ENCODE measurements around the genes GADL1 and CMTM7.

DNA sequence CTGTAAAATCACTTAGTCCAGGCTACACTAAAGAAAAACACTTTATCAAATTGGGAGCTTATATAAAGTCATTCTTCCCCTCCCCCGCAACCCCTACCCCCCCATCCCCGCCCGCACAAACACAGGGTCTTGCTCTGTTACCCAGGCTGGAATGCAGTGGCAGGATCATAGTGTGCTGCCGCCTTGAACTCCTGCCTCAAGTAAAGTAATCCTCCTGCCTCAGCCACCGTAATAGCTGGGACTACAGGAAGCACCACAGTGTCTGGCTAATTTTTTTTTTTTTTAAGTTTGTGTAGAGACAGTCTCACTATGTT lies 60.1 kb downstream of the TGFBR2 start:
- RAMPAGE, long total RNA, result no peak
- RRBS, result no CpG with 5 or more reads among the region's 5 CpGs
PRO-cap:
- standard, result no peak
- CoPRO, capped RNA only, 2 experiments, result no peak in any of the 2 experiments
- CoPRO, capped and uncapped RNA, 2 experiments, result no peak in any of the 2 experiments
- CoPRO, uncapped RNA only, 2 experiments, result no peak in any of the 2 experiments
CAGE:
- cytosol, long polyA plus RNA, result no peak
- long polyA plus RNA, result no peak
- nucleolus, long total RNA, result no peak
- nucleus, long polyA plus RNA, result no peak

DNA sequence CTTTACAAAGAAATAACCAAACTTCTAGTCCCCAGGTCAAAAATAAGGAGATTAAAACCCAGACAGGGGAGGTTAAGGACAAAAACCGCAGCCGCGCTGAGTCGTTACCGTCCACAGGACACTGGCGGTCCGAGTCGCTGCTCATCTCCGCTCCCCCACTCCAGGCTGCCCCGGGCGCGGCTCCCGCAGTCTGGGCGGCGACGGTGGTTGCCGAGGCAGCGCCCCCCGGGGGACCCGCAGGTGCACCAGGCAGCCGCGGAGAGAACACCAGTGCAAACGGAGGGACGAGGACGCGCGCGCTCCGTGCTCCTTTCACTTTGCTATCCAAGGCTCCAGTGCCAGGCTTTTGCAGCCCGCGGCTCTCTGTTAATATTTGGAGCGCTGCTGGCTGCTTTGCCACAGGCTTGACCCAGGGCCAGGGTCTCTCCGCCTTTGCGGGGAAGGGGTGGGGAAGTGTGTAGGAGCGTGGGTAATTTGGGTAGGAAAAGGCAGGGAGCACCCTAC lies at the start of gene GADL1:
TSS of gene GADL1 (minus strand) at position 192 of the 504 bp plus-strand sequence.
- RAMPAGE, long total RNA, result no peak
- RRBS, result 3% methylated on average over 10 of the region's 35 CpGs
PRO-cap:
- standard, result no peak
- CoPRO, capped RNA only, 2 experiments, result no peak in any of the 2 experiments
- CoPRO, capped and uncapped RNA, 2 experiments, result no peak in any of the 2 experiments
- CoPRO, uncapped RNA only, 2 experiments, result no peak in any of the 2 experiments
CAGE:
- cytosol, long polyA plus RNA, result no peak
- long polyA plus RNA, result no peak
- nucleolus, long total RNA, result no peak
- nucleus, long polyA plus RNA, result no peak

DNA sequence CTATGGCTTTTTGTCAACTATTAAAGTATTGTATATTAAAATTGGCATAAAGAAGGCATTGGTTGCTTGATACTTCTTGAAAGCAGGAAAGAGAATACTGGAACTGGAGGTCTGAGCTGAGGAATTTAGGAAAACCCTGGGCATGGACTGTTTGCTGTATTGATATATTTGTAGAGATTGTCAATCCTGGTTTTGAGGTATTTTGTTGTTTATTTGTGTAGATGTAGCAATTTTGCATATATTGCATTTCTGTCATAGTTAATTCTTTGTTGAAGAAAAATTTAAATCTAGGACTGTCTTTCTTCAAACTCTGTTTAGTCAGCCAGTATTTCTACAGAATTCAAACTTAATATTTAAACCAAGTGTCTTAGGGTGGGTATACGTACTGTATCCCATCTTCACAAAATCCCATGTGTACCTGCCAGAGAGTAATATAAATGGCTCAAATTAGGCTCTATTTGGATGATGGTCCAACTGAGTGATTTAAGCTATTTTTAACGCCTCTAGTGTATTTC lies 9.5 kb downstream of the STT3B start:
- RAMPAGE, long total RNA, result no peak
- RRBS, result no CpG with 5 or more reads among the region's 2 CpGs
PRO-cap:
- standard, result no peak
- CoPRO, capped RNA only, 2 experiments, result no peak in any of the 2 experiments
- CoPRO, capped and uncapped RNA, 2 experiments, result no peak in any of the 2 experiments
- CoPRO, uncapped RNA only, 2 experiments, result peak in 1 of 2 experiments; most common plus-strand start position 284 of the sequence (in 1)
CAGE:
- cytosol, long polyA plus RNA, result no peak
- long polyA plus RNA, result no peak
- nucleolus, long total RNA, result no peak
- nucleus, long polyA plus RNA, result no peak

- RAMPAGE, long total RNA, result no peak
- RRBS, result no CpG with 5 or more reads among the region's 3 CpGs
PRO-cap:
- standard, result no peak
- CoPRO, capped RNA only, 2 experiments, result no peak in any of the 2 experiments
- CoPRO, capped and uncapped RNA, 2 experiments, result no peak in any of the 2 experiments
- CoPRO, uncapped RNA only, 2 experiments, result no peak in any of the 2 experiments
CAGE:
- cytosol, long polyA plus RNA, result no peak
- long polyA plus RNA, result no peak
- nucleolus, long total RNA, result no peak
- nucleus, long polyA plus RNA, result no peak
These were observed 43.6 kb downstream of the STT3B start for GRCh38 chr3:31576217-31576918.

DNA sequence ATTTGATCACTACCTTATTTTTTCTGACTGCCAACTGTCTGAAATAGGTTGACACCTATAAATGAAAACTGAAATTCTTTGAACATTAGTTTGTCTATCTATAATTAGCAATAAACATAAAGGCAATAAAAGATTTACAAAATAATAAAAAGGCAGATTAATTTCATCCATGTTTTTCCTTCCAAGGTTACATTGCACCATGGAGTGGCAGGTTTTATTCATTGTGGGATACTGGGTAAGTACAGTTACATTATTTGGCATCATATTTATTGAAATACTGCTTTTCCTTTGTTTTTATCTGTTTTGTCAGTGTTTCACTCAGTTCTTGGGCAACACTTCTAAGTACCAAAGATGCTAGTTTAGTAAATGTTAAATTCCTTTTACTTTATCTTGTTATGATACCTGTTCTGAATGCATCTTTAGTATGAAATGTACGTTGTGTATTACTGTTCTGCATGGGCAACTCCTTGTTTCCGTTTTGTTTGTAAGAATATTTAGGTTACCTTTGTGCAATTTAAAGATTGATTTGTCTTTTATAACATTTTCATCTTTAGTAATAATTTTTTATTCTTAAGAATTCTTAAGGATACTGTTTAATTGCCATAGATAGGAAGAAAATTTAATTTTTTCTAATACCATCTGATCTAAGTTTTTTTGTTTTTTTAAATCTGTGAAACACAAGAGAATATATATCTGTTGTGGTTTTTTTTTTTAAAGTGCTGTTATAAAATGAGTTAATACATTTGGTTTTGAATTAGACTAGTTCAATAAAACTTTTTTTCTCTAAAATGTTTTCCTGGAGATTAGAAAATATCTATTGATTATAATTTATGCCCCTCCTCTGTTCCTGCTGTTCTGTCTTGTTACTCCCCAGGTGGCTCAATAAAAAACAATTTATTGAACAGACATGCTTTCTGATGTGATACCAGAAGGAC lies 85.3 kb downstream of the STT3B start:
- RAMPAGE, long total RNA, result no peak
- RRBS, result no CpG with 5 or more reads among the region's 2 CpGs
PRO-cap:
- standard, result no peak
- CoPRO, capped RNA only, 2 experiments, result no peak in any of the 2 experiments
- CoPRO, capped and uncapped RNA, 2 experiments, result no peak in any of the 2 experiments
- CoPRO, uncapped RNA only, 2 experiments, result no peak in any of the 2 experiments
CAGE:
- cytosol, long polyA plus RNA, result no peak
- long polyA plus RNA, result no peak
- nucleolus, long total RNA, result no peak
- nucleus, long polyA plus RNA, result no peak

GRCh38 chr3:31624721-31625197 lies 92.0 kb downstream of the STT3B start:
- RAMPAGE, long total RNA, result no peak
- RRBS, result no CpG with 5 or more reads among the region's 2 CpGs
PRO-cap:
- standard, result no peak
- CoPRO, capped RNA only, 2 experiments, result no peak in any of the 2 experiments
- CoPRO, capped and uncapped RNA, 2 experiments, result no peak in any of the 2 experiments
- CoPRO, uncapped RNA only, 2 experiments, result peak in 1 of 2 experiments; most common plus-strand start chr3:31624979 (in 1)
CAGE:
- cytosol, long polyA plus RNA, result no peak
- long polyA plus RNA, result no peak
- nucleolus, long total RNA, result no peak
- nucleus, long polyA plus RNA, result no peak

DNA sequence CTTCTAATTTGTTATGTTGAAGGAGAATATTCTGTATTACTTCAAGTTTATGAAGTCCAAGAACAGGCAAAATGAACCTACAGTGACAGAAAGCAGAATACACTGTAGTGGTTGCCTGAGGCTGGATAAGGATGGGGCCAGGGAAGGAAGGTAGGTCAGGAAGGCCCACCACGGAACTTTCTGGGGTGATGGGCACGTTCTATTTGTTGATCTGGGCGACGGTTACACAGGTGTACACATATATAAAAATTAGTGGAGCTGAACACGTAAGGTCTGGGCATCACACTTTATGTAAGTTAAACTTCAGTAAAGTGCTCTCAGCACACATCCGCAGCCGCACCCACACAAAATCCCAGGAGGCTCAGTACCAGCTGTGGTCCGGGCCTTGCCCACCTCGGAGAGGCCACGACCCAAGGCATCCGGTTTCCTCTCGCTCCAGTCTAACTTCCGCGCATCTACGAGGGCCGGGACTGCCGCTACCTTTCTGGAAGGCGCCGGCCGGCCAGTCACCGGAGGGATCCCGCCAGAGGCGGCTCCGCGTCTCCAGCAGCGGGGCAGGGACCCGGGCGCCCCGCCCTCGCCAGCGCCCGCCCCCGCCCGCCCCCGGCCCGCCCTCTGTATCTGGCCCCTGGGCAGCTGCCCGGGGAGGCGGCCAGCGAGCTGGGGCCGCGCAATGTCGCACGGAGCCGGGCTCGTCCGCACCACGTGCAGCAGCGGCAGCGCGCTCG lies at the start of gene CMTM7:
TSS of gene CMTM7 (plus strand) at position 620 of the 728 bp plus-strand sequence.
- RAMPAGE, long total RNA, result no peak
- RRBS, result 11% methylated on average over 35 of the region's 51 CpGs
PRO-cap:
- standard, result bidirectional peak, plus-strand start at position 646 of the sequence, minus-strand start at position 522 of the sequence
- CoPRO, capped RNA only, 2 experiments, result peak in 2 of 2 experiments; most common plus-strand start position 646 of the sequence (in 2); most common minus-strand start position 508 of the sequence (in 1)
- CoPRO, capped and uncapped RNA, 2 experiments, result peak in 1 of 2 experiments; most common plus-strand start position 620 of the sequence (in 1); most common minus-strand start position 486 of the sequence (in 1)
- CoPRO, uncapped RNA only, 2 experiments, result no peak in any of the 2 experiments
CAGE:
- cytosol, long polyA plus RNA, result no peak
- long polyA plus RNA, result no peak
- nucleolus, long total RNA, result no peak
- nucleus, long polyA plus RNA, result no peak

DNA sequence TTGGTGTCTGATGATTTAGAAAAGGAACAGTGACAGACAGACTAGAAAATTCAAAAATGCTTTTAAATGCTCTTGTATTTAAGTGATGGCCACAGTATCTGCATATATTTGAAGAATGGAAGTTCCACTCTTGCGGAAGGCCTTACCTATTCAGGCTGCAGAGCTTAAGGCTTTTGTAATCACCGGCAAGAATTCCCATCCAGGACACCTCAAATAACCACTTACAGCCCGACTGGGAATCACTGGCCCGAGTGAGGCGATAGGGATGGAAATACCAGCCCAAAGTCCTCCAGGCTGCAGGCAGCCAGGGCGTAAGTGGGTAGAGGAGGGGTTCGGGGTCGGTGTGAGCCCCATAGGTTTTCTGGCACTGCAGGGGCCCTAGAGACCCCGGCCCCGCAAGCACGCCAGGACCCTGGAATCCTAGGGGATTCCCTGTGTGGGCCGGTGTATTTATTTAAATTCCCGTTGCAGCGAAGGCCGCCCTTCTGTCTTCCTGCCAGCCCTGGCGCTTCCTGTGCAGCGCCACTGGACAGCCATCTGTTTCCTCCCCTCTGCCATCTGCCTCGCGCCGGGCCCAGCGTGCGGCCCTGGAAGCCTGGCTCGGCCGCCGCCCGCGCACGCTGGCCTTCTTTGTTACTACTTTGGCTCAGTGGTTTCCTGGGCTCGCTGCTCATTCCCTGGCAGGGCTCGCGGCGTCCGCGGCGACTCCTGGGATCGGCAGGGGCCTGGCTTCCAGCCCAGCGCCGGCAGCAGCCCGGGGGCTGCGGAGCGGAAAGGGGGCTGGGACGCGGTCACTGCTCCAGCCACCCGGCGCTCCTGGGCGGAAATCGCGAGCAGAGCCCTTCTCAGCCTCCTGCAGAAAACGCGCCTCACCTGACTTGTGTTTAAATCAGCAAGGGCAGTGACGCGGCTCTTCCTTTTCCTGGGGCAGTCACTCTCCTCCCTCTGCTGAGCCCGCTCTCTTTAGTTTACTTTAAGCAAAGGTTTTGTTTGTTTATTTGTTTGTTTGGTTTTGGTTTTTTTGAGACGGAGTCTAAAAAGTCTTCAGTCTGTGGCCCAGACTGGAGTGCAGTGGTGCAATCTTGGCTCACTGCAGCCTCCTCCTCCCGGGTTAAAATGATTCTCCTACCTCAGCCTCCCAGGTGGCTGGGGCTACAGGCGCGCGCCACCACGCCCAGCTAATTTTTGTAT lies 9.8 kb downstream of the CMTM7 start:
- RAMPAGE, long total RNA, result no peak
- RRBS, result 36% methylated on average over 10 of the region's 59 CpGs
PRO-cap:
- standard, result no peak
- CoPRO, capped RNA only, 2 experiments, result no peak in any of the 2 experiments
- CoPRO, capped and uncapped RNA, 2 experiments, result no peak in any of the 2 experiments
- CoPRO, uncapped RNA only, 2 experiments, result no peak in any of the 2 experiments
CAGE:
- cytosol, long polyA plus RNA, result no peak
- long polyA plus RNA, result no peak
- nucleolus, long total RNA, result no peak
- nucleus, long polyA plus RNA, result no peak

DNA sequence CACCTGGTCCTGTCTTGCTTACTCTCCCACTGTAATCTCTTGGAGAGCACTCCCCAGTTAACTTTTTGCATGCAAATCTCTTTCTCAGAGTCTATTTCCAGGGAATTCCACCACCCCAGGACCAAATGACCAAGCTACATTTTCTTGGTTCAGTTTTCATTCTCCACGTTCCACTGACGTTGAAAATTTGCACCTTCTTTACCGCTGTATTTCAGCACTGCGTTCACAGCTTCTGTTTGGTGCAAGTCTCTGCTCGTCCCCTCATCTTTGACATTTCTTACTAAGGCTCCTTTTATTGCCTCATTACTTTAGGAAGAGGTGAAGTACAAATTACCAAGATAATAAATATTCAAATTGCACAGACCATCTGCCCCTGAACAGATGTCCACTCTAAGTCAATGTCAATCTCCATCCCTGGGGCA lies 22.5 kb downstream of the CMTM7 start:
- RAMPAGE, long total RNA, result no peak
- RRBS, result no CpG with 5 or more reads among the region's 5 CpGs
PRO-cap:
- standard, result no peak
- CoPRO, capped RNA only, 2 experiments, result no peak in any of the 2 experiments
- CoPRO, capped and uncapped RNA, 2 experiments, result no peak in any of the 2 experiments
- CoPRO, uncapped RNA only, 2 experiments, result no peak in any of the 2 experiments
CAGE:
- cytosol, long polyA plus RNA, result no peak
- long polyA plus RNA, result no peak
- nucleolus, long total RNA, result no peak
- nucleus, long polyA plus RNA, result no peak

- RAMPAGE, long total RNA, result no peak
- RRBS, result no CpG with 5 or more reads among the region's 12 CpGs
PRO-cap:
- standard, result no peak
- CoPRO, capped RNA only, 2 experiments, result no peak in any of the 2 experiments
- CoPRO, capped and uncapped RNA, 2 experiments, result no peak in any of the 2 experiments
- CoPRO, uncapped RNA only, 2 experiments, result no peak in any of the 2 experiments
CAGE:
- cytosol, long polyA plus RNA, result no peak
- long polyA plus RNA, result no peak
- nucleolus, long total RNA, result no peak
- nucleus, long polyA plus RNA, result no peak
These were observed 32.5 kb downstream of the CMTM7 start for GRCh38 chr3:32424072-32424717.

GRCh38 chr3:32424782-32425237 lies 33.2 kb downstream of the CMTM7 start:
- RAMPAGE, long total RNA, result no peak
- RRBS, result no CpG with 5 or more reads among the region's 5 CpGs
PRO-cap:
- standard, result no peak
- CoPRO, capped RNA only, 2 experiments, result no peak in any of the 2 experiments
- CoPRO, capped and uncapped RNA, 2 experiments, result no peak in any of the 2 experiments
- CoPRO, uncapped RNA only, 2 experiments, result no peak in any of the 2 experiments
CAGE:
- cytosol, long polyA plus RNA, result no peak
- long polyA plus RNA, result no peak
- nucleolus, long total RNA, result no peak
- nucleus, long polyA plus RNA, result no peak

DNA sequence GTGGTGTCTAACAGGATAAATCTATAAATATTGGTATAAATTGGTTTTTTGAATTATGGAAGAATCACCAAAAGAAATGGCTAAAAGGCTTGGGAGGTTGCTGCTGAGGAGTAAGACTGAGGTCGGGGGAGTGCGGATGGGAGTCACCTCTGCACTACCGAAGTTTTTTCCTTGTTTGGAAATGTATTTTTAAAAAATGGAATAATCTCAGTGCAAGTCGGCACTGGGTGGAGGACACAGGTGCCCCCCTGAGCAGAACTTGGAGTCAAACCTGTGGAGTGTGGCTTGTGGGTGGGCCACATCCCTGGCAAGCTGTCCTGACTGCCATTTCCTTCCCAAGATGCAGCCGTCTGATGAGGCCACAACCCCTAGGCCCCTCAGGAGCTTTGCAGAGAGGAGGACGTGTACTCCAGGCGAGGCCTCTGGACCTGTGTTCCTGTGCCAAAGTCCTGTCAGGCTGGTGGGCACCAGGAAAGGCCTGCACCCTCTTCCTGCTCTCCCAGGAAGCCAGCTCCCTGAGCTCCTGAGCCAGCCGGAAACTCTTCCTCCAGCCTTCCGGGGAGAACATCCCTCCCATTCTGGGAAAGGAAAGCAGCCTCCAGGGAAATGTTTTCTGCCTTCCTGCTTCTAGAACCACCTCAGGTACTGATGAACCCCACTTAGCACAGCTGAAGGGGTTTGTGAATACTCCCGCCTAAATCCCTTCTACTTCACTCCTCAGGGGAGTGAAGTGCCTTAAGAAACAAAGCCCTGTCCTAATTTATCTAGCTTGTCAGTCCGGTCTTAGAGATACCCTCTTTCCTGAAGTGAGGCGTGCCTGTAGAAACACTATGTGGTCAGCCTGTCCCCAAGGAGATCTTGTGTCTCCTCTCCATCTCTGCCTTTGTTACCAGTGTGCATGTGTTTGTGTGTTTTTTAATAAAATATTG lies 48.5 kb downstream of the CMTM6 start:
- RAMPAGE, long total RNA, result no peak
- RRBS, result no CpG with 5 or more reads among the region's 12 CpGs
PRO-cap:
- standard, result no peak
- CoPRO, capped RNA only, 2 experiments, result no peak in any of the 2 experiments
- CoPRO, capped and uncapped RNA, 2 experiments, result no peak in any of the 2 experiments
- CoPRO, uncapped RNA only, 2 experiments, result no peak in any of the 2 experiments
CAGE:
- cytosol, long polyA plus RNA, result no peak
- long polyA plus RNA, result no peak
- nucleolus, long total RNA, result no peak
- nucleus, long polyA plus RNA, result no peak

GRCh38 chr3:32467594-32468322 lies 34.9 kb downstream of the CMTM6 start:
- RAMPAGE, long total RNA, result no peak
- RRBS, result 55% methylated on average over 6 of the region's 39 CpGs
PRO-cap:
- standard, result no peak
- CoPRO, capped RNA only, 2 experiments, result no peak in any of the 2 experiments
- CoPRO, capped and uncapped RNA, 2 experiments, result no peak in any of the 2 experiments
- CoPRO, uncapped RNA only, 2 experiments, result peak in 1 of 2 experiments; most common minus-strand start chr3:32468096 (in 1)
CAGE:
- cytosol, long polyA plus RNA, result no peak
- long polyA plus RNA, result no peak
- nucleolus, long total RNA, result no peak
- nucleus, long polyA plus RNA, result no peak

GRCh38 chr3:32484306-32485034 lies 18.2 kb downstream of the CMTM6 start:
- RAMPAGE, long total RNA, result no peak
- RRBS, result no CpG with 5 or more reads among the region's 8 CpGs
PRO-cap:
- standard, result no peak
- CoPRO, capped RNA only, 2 experiments, result no peak in any of the 2 experiments
- CoPRO, capped and uncapped RNA, 2 experiments, result no peak in any of the 2 experiments
- CoPRO, uncapped RNA only, 2 experiments, result peak in 1 of 2 experiments; most common minus-strand start chr3:32484731 (in 1)
CAGE:
- cytosol, long polyA plus RNA, result no peak
- long polyA plus RNA, result no peak
- nucleolus, long total RNA, result no peak
- nucleus, long polyA plus RNA, result no peak

DNA sequence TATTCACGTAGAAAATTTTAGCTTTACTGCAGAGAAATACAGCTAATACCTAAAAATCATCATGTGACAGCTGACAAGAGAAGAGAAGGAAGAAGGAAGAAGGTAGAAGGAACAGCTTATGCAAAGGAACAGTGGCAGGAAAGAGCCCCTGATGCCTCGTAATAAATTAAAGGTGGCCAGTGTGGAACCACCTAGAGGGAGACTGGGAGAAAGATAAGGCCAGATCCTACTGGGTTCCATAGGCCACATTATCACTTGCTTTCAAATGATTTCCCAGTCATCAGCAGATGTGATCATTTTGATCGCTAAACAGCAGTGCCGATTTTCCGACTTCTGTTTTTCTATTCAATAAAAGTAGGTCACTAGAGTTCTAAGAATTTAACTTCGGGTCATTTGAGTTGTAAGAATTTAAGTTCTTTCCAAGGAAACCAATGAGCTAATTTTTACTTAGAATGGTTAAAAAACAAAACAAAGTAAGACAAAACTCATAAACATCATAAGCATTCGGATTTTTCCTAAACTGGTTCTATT lies 1.3 kb downstream of the CMTM6 start:
- RAMPAGE, long total RNA, result no peak
- RRBS, result no CpG with 5 or more reads among the region's 7 CpGs
PRO-cap:
- standard, result no peak
- CoPRO, capped RNA only, 2 experiments, result no peak in any of the 2 experiments
- CoPRO, capped and uncapped RNA, 2 experiments, result no peak in any of the 2 experiments
- CoPRO, uncapped RNA only, 2 experiments, result no peak in any of the 2 experiments
CAGE:
- cytosol, long polyA plus RNA, result no peak
- long polyA plus RNA, result no peak
- nucleolus, long total RNA, result no peak
- nucleus, long polyA plus RNA, result no peak

GRCh38 chr3:32821129-32821530 lies 3.3 kb downstream of the TRIM71 start:
- RAMPAGE, long total RNA, result no peak
- RRBS, result no CpG with 5 or more reads among the region's 4 CpGs
PRO-cap:
- standard, result no peak
- CoPRO, capped RNA only, 2 experiments, result no peak in any of the 2 experiments
- CoPRO, capped and uncapped RNA, 2 experiments, result no peak in any of the 2 experiments
- CoPRO, uncapped RNA only, 2 experiments, result no peak in any of the 2 experiments
CAGE:
- cytosol, long polyA plus RNA, result no peak
- long polyA plus RNA, result no peak
- nucleolus, long total RNA, result no peak
- nucleus, long polyA plus RNA, result no peak

DNA sequence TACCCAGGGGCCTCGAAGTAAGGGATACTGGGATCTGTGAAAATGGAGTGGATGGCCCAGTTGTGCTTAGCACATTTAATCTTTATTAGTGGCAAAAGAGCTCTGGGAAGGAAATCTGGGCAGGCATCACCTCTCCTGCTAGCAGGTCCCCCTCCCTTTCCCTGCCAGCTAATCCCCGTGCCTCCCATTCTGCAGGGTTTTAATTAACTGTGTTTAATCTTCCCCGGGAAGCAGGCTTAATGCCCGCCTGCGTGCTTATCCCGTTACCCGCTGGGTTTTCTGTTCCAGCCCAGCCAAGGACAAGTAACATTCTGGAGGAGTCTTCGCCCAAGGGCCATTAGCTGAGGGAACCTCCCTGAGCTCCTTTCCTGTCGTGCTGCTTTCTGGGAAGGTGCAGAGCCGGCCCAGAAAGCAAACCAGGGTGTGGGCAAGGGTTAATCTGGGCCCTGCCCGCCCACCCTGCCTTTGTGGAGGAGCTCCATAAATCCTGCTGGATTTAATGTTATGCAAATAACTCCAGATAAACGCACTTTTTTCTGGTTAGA lies 25.7 kb downstream of the TRIM71 start:
- RAMPAGE, long total RNA, result no peak
- RRBS, result no CpG with 5 or more reads among the region's 12 CpGs
PRO-cap:
- standard, result no peak
- CoPRO, capped RNA only, 2 experiments, result no peak in any of the 2 experiments
- CoPRO, capped and uncapped RNA, 2 experiments, result no peak in any of the 2 experiments
- CoPRO, uncapped RNA only, 2 experiments, result no peak in any of the 2 experiments
CAGE:
- cytosol, long polyA plus RNA, result no peak
- long polyA plus RNA, result no peak
- nucleolus, long total RNA, result no peak
- nucleus, long polyA plus RNA, result no peak

DNA sequence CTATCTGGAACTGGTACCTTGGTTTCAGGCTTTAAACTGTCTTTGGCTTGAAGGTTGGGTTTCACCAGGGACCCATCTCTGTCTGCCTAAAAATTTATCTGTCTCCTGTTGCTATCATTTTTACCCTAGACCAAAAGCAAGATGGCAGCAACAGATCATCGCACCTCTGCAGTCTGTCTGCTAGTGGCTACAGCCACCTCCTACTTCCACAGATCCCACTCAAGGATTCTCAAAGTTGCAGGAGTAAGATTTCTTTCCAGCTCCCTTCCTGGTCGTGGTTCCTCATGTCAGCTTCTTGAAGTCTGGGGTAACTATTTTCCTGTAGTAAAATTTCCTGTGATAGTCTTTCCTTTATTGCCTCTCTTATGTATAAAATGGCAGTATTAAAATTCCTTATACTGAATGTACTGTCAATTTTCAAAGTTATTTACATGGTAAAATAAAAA lies 33.4 kb upstream of the CCR4 start:
- RAMPAGE, long total RNA, result no peak
- RRBS, result no CpG with 5 or more reads among the region's 2 CpGs
PRO-cap:
- standard, result no peak
- CoPRO, capped RNA only, 2 experiments, result no peak in any of the 2 experiments
- CoPRO, capped and uncapped RNA, 2 experiments, result no peak in any of the 2 experiments
- CoPRO, uncapped RNA only, 2 experiments, result no peak in any of the 2 experiments
CAGE:
- cytosol, long polyA plus RNA, result no peak
- long polyA plus RNA, result no peak
- nucleolus, long total RNA, result no peak
- nucleus, long polyA plus RNA, result no peak

All from K562 (cell line).